Mesangial cell (primary cell): ENCODE measurements around a stretch of chr6.

- RAMPAGE, long total RNA = no peak
Measured at GRCh38 chr6:166678286-166679037, 51.4 kb upstream of the RPS6KA2 start.

DNA sequence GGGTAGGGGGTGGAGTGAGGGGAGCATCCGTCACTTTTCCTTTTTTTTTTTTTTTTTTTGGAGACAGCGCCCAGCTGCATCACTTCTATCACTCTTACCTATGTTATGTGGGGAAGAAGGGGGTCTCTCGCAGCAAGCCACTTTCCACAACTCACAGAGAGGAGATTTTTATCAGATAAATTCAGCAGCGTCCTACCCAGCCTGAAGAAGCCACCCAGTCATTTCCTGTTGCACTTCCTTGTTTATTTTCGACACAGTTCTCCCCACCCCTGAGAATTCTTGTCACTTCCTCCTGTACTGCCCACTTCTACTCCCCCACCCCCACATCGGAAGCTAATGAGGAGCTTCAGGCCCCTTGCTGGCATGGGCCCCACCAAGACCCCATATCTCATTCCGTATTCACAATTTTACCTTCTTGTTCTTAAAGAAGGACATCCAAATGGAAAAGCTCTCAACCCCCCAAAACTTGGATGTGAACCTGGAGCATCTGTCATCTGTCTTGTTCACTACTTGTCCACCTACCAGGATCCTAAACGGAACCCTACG, 2.9 kb upstream of the RNASET2 start:
- RAMPAGE, long total RNA = no peak

- RAMPAGE, long total RNA = no peak
Measured at GRCh38 chr6:167041204-167041743, 42.1 kb downstream of the CEP43 start.

GRCh38 chr6:167118470-167119228, 4.2 kb upstream of the CCR6 start:
- RAMPAGE, long total RNA = no peak

- RAMPAGE, long total RNA = no peak
Measured at GRCh38 chr6:167342074-167342529, 17.2 kb downstream of the TTLL2 start.

- RAMPAGE, long total RNA = no peak
Measured at GRCh38 chr6:167524450-167525052, 199.7 kb downstream of the TTLL2 start.

GRCh38 chr6:167675858-167676723, 150.6 kb upstream of the AFDN start:
- RAMPAGE, long total RNA = no peak

DNA sequence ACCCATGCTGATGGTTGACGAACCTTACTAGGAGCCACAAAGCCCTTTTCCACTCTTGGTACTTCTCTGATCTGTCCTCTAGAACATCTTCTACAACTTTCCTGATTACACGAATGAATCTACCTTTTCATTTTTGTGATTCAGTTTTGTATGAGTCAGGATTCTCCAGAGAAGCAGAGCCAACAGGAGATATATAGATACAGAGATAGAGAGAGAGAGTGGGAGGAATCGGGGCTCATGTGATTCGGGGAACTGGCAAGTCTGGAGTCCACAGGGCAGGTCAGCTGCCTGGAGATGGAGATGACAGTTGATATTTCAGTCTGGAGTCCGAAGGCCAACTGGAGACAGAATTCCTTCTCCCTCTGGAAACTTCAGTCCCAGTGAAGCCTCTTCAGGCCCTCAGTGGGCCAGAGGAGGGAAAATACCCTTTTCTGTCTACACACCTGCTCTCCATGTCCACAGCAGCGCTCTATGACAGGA, 44.1 kb upstream of the AFDN start:
- RAMPAGE, long total RNA = no peak

DNA sequence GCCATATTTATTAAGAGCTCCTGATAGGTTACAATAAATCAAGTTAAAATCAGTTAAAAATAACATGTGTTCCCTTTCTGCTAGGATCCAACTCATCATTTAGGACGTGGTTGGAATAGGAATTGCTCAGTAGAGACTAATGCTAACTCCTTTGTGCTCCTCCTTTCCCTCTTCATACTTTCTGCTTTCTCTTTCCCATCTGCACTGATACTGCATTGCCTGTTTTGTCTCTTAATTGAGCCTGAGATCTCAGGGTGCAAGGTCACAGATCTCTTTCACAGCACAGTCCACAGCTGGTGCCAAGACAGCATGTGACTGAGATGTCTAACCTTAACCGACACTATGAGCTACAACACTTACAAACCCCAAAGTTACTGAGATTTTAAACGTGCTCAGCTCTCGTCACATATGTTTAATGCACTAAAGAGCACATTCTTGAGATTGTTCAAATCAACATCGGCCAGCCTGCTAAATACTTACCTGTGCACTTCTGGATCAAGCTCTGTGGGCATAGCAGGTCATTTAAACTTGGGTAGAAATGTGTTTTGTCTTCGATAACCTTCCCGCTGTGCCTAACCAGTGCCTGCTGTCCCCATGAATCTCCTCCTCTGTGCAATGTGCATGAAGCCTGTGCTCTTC, 39.8 kb upstream of the AFDN start:
- RAMPAGE, long total RNA = no peak

GRCh38 chr6:167789274-167789696, 37.4 kb upstream of the AFDN start:
- RAMPAGE, long total RNA = no peak

GRCh38 chr6:167892632-167893317, 66.1 kb downstream of the AFDN start:
- RAMPAGE, long total RNA = no peak

GRCh38 chr6:167907716-167908420, 81.2 kb downstream of the AFDN start:
- RAMPAGE, long total RNA = no peak

DNA sequence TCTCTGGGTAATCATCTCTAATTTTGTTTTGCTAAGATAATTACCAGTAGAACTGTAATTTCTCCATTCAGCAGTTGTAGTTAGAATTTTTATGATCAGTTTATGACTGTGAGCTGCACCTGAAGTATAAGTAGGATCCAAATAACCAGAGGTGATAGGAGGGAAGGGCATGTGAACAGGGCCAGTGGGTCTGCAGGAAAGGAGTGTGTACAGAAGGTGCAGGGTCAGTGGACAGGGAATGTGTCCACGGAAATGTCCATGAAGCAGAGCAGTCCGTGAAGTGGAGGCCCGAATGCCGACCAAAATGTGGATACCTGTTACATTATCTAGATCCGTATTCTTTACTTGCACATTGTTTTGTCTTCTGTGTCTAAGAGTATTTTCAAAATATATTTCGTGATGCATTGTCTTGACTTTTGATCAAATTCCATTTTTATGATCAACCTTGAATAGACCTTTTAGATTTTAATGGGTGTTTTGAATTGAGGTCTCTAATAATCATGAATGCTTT, 60.5 kb upstream of the KIF25 start:
- RAMPAGE, long total RNA = no peak

DNA sequence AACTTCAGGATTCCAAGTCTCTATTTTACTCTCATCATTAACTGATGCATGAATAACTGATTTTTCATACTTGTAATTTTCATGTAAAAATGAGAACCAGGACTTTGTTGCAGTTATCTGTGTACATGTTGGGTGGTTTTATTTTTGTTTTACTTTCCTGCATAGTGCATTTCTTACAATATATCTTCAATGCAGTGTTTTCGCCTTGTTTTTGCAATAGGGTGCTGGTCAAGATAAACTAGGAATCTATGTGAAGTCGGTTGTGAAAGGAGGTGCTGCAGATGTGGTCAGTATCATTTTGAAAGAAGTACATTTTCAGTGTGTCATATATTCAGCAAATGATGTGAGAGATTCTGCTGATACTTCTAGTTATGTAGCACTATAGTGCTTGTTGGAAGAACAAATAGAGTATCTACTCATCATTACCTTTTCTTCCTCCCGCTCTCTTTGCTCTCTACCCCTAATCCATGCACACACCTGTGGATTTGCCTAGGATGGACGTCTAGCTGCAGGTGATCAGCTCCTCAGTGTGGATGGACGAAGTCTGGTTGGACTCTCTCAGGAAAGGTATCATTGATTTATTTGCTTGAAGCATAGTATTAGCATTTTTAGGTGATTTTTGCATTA, 54.4 kb upstream of the KIF25 start:
- RAMPAGE, long total RNA = no peak

DNA sequence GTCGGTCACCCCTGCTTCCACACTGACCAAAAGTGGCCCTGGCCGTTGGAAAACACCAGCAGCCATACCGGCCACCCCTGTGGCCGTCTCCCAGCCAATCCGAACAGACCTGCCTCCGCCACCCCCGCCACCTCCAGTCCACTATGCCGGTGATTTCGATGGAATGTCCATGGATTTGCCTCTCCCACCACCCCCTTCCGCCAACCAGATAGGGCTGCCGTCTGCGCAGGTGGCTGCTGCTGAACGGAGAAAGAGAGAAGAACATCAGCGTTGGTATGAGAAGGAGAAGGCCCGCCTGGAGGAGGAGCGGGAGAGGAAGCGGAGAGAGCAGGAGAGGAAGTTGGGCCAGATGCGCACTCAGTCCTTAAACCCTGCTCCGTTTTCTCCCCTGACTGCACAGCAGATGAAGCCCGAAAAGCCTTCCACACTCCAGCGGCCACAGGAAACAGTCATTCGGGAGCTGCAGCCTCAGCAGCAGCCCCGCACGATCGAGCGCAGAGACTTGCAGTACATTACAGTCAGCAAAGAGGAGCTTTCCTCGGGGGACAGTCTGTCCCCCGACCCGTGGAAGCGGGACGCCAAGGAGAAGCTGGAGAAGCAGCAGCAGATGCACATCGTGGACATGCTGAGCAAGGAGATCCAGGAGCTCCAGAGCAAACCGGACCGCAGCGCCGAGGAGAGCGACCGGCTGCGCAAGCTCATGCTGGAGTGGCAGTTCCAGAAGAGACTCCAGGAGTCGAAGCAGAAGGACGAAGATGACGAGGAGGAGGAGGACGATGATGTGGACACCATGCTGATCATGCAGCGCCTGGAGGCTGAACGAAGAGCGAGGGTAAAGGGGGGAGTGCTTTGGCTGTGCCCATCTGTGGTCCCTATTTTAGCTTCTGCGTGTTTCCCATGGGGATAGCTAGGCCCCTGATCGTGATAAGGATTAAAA, 45.8 kb upstream of the KIF25 start:
- RAMPAGE, long total RNA = no peak

- RAMPAGE, long total RNA = no peak
Measured at GRCh38 chr6:167973252-167973941, 24.1 kb upstream of the KIF25 start.

GRCh38 chr6:168059029-168059341, 20.0 kb downstream of the FRMD1 start:
- RAMPAGE, long total RNA = no peak

GRCh38 chr6:168081422-168081739, 2.4 kb upstream of the FRMD1 start:
- RAMPAGE, long total RNA = no peak

GRCh38 chr6:168322907-168323424, 3.4 kb upstream of the DACT2 start:
- RAMPAGE, long total RNA = no peak

DNA sequence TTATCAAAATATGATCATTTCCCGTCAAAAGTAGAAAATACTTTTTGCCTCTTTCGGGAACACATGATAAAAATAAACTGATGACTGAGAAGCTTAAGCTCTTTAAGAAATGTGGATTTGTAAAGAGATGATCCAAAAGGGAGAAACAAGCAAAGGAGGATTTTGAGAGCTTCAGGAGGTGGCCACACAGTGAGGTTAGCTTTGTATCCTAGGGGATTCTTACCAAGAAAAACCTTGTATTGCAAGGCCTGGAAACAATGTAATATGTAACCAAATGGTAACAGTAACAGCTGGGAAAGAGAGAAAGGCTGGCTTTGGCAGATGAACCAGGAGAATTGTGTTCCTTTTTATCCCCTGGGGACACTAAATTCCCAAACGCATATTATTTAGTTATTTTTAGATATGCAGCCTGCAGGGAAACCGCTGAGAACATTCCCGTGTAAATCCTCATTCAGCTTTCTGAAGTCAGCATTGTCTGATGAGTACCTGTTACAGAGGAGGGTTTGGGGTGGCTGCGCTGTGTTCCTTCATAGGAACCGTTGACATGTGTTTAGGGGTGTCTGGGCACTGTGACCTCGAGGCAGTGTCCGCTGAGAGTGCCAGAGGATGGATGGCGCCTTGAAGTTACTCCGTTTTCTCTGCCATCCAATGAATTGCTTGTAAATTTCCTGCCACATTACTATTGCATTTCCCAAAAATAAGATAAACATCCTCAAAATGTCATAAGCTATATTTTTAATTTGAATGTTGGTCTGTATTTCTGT, 101.3 kb downstream of the SMOC2 start:
- RAMPAGE, long total RNA = no peak